ENCODE results near the gene NR2C2.

- PRO-cap = no peak
Observed at GRCh38 chr3:14133052-14133617, 8.3 kb downstream of the TMEM43 start.

- PRO-cap = no peak
Observed at GRCh38 chr3:14243762-14244301, 65.2 kb downstream of the LSM3 start.

GRCh38 chr3:14336045-14336715 lies 66.2 kb upstream of the SLC6A6 start:
- PRO-cap = no peak

DNA sequence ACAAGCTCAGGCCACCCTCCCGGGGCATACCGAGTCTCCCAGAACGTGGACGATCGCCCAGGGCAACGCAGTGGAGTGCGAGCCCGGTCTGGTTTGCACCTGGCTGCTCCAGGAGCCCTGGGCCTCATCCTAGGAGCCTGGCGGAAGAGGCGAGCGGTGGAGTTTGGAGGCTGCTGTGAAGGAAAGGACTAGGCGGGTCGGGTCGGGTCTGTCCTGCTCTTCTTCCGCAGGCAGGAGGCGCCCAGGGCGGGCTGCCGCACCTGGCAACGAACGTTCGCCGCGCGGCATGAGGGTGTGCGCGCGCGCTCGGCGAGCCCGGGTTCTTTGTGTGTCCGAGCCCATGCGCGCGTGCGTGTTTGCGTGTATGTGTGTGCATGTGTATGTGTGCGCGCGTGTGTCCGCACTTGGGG lies 291 bp upstream of the SLC6A6 start:
- PRO-cap = no peak

DNA sequence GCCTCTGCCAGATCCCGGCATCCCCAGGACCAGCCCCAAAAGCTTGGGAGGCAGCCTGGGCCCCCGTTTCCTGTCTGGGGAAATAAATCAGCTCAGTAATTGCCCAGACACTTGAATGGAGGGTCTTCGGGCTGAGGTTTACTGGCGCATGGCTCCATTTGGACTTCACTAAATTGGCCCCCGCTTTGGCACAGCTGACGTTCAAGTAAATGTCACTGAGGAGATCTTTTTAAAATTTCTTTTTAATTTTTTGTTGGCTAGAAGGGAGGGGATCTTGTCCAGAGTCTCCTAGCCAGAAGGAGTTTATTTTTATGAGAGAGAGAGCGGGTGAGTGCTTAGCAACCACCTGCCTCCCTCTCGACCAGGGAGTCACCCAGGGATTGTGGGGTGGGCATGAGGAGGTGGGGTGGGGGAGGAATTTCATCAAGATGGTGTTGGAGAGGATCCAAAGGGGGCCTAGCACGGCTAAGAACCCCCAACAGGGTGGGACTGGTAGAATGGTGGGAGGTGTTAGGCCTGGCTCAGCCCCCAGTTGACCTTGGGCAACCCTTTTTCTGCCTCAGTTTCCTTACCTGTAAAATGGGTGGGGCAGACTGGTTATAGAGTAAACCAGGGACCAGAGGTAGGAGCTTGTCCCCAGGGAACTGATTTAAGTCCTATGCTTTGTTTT lies 1.7 kb downstream of the SLC6A6 start:
- PRO-cap = no peak

DNA sequence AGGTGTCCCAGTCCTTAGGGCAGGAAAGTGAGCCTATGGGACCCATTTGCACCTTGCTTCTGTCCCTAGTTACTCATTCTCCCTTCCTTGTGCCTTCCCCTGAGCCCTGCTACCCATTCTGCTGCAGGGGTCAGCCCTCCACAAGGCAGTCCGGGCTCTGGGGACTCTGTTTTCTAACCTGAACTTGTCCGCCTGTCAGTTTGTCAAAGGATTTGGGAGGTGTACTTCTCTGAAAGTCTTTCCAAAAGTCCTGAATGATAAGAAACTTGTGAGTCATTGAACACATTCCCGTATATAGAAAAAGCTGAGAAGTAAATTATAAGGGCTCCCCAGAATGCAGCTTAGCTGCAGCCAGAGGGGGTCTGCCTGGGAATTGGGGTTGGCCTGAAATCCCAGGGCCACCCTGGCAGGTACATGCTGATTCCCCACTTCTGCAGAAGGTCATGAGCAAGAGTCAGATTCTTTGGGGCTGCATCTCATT lies 2.8 kb downstream of the SLC6A6 start:
- PRO-cap = no peak

- PRO-cap = no peak
Observed at GRCh38 chr3:14431908-14432993, 29.8 kb downstream of the SLC6A6 start.

DNA sequence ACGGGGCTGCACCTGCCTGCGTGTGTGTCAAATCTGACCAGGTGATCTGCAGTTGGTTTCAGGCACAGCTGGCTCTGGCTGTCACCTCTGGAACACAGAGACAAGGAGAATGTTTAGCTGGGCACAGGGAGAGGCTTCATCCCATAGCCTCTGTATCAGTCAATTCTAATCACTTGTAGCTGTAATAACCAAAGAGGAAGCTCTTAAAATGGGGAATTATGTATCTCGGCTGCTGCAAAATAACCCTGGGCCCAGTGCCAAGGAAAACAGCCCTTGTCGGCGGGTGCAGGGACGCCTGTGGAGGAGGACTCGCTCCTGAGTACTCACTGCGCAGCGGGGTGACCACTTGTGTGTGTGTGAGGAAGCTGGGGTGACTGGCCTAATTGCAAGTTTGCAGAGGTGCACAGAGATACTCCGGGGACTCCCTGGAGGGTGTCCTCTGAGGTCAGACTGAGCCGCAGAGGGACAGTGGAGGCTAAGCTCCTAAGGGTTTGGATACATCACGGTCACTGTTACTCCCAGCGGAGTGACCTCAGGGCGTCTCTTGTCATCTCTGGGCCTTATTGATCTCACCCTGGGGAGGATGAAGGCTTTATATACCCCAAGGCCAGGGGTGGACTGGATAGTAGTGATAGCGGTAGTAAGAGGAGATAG lies 37.1 kb downstream of the SLC6A6 start:
- PRO-cap = no peak

- PRO-cap = no peak
Observed at GRCh38 chr3:14488566-14488894, 51.6 kb downstream of the GRIP2 start.

DNA sequence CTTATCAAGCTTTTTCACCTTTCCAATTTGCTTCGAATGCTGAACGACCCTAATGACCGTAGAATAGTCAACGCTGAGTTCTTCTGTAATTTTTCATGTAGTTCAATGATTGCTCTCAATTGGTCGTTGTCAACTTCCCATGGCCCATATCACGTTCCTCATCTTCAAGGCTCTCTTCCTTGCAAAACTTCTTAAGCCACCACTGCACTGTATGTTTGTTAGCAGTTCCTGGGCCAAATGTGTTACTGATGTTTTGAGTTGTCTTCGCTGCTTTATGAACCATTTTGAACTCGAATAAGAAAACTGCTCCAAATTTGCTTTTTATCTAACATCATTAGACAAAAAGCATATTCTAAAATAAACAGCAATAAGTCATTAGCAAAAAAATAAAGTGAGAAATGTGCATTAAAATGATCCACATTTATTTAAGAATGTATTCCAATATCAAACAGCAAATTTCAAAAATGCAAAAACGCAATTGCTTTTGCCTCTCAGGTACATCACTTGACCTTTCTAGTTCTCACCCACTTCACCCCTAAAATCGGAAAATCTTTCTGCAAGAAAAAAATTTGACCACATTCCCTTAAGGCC lies 1.5 kb upstream of the NR2C2 start:
- PRO-cap = no peak

GRCh38 chr3:14947035-14947775 lies at the start of gene NR2C2:
Gene NR2C2 (plus strand): TSS chr3:14947583.
- PRO-cap = bidirectional peak, plus-strand start at chr3:14947546, minus-strand start at chr3:14947458

GRCh38 chr3:14988985-14989527 lies 41.7 kb downstream of the NR2C2 start:
- PRO-cap = no peak

DNA sequence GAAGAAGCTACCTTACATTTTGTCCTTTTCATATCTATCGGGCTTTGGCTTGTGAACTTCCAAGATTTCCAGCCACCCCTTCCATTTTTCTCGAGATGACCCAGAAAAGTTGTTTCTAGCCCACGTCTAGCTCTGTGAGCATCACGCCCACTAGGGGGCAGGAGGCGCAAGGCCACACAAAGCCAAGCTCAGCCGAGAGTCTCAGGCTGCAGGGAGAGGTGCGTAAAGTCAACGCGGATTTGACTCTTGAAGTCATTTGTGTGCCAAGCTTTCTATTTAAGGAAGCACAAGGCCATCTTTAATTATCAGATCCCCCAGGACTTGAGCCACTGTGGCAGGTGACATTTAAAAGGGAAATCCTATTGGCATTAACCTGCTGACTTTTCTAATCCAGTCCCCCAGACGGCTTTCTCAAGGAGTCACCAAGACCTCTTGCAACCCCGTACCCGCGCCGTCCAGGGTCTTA lies 62.0 kb downstream of the CAPN7 start:
- PRO-cap = no peak

DNA sequence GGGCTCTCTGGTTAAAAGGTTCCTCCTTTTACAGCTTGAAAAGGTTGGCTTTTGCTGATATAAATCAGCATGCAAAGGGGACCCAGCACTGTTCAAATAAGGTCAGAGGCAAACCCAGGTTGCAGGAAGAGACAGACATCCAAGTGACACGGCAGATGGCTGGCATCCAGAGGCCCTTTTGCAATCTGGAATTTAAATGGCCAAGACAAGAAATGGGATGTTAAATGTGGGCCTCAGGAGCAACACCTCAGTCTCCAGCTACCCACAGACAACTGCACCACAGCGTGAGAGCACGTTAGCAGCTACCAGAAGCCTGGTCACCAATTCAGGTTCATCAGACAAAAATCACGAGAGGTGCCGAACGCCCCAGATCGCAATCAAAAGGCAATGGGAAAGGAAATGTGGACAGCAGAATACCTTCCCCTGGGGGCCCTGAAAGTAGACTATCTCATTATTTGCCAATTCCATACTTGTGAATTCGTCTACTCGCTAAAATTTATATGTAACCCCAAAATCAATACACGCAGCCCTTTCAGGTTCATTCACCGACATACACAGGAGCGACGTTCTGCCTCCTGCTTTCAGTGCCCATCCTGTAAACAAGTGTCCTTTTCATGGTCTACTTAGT lies 6.2 kb downstream of the SH3BP5 start:
- PRO-cap = no peak

DNA sequence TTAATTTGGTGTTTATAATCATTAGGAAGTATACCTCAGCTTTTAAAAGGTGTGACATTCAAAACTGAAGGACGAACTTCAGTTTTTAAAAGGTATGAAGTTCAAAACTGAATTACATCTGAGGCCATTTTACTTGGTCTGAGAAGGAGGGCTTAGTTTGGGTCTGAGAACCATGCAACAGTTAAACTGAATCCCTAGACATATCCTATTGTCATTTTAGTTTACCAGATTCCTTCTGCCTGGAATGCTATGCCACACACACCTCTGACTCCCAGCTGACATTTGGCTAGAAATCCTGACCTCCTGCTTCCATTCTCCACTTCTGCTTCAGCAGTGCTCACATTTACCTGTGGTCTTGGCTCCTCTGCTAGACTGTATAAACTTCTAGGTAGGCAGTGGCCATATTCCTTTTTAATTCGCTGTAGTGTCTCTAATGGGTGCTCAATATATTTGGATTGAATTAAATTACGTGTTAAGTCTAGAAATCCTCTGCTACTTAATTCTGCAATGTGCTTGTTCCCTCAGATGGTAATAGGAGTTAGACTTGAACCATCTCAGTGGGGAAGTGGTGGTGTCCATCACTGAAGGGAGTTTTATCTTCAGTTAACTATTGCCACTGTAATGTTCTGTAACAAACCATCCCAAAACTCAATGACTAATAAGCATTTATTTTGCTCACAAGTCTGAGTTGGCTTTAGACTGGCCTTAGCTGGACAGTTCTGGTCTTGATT lies 15.5 kb downstream of the EAF1 start:
- PRO-cap = no peak

DNA sequence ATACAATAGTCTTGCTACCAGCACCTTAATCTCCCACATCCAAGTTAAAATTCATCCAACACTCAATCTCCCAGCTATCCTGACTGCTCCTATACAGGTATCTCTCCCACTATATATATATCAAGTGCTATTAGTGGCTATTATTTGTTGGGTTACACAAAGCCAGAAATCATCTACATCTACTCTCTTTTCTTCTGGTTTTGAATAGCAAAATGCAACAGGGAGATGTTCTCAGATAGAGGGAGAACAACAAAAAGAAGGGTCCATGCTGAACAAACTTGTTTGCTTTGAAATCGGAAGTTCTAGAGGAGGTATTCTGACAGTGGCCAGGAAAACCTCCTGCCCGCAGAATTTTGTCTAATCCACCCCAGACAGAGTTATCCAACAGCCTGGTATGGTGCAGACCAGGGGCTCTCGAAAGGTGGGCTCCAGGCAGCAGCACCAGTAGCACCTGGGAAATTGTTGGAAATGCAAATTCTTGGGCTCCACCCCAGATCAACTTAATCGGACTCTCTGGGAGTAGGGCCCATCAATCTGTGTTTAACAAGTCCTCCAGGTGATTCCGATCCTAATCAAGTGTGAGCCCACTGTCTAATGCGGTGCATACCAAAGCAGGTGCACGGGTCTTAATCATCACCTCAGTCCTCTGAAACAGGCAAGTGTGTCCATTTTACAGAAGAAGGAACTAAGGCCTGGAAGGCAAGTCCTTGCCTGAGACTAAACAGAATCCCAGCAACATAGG lies 51.3 kb downstream of the BTD start:
- PRO-cap = no peak

- PRO-cap = no peak
Observed at GRCh38 chr3:15794217-15794590, 3.6 kb downstream of the ANKRD28 start.

- PRO-cap = no peak
Observed at GRCh38 chr3:15858735-15859239, 61.0 kb upstream of the ANKRD28 start.

DNA sequence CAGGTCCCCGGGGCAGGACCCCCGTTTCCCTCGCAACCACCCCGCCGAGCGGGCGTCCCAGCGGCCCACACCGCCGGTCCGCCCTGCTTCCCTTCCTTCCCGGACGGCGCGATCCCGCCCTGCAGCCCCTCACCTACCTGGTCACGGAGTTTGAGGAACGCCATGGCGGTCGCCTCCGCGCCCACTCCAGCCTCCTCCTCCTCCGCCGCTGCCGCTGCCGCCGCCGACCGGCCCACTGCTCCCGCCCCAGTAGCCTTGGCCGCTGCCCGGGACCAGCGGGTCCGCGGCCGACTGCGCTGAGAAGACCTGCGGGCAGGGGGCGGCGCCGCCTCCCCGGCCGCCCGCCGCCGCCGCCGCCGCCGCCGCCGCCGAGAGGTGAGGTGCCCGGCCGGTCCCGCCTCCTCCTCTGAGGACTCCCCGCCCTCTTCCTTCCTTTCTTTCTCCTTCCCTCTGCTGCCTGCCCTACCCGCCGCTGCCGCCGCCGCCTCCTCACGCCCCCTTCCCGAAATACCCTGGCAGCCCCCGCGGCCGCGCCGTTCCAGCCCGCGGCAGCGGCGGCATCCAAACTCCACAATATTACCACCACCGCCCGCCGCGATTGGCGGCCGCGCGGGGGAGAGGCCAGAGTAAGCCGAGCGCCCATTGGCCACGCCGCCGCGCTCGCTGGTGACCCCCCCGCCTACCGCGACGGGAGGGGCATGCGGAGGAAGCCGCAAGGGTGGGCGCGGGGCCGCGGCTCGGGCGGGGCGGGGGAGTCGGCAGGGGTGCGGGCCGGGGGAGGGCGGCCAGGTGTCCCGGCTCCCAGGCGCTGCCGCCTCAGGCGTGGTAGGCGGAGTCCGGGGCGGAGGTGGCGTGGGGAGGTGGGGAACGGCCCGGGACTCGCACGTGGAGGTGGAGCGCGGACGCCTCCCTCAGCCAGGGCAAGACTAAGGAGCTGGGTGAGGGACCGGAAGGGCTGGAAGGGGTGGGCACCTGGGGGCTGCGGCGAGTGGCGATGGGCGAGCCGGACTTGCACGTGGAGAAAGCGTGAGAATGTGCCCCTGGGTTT lies 61.8 kb upstream of the ANKRD28 start:
- PRO-cap = bidirectional peak, plus-strand start at position 701 of the sequence, minus-strand start at position 575 of the sequence

DNA sequence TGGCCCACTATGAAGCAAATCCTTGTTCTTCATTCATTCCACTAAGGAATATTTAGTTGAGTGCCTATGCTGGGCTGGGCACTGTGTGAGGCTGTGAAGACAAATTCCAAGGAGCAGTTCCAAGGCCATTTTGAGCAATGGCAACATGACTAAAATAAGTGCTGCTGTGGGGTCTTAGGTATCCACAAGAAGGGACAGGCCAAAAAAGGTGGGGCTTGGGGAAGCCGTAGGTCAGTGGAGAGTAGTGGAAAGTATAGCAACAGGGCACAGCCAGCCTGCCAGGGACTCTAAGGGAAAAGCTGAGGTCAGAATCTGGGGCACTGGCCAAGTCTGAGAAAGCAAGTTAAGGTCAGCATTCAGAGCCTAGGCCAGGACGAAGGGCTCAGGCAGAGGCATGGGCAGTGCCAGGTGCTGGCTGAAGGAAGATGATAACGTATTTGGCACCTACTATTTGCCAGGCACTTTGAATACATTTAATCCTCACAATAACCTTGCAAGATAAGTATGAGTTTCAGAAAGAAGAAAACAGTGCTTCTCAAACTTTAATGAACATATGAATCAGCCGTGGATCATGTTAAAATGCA lies 106.0 kb upstream of the ANKRD28 start:
- PRO-cap = no peak

All from peritoneum (tissue), 1 donor.